Fibroblast of villous mesenchyme (primary cell): ENCODE data around the gene ZFAND3.

- CAGE, long polyA plus RNA = no peak
Measured at GRCh38 chr6:37433352-37434490, 700 bp downstream of the CMTR1 start.

GRCh38 chr6:37454607-37455164 lies 21.7 kb downstream of the CMTR1 start:
- CAGE, long polyA plus RNA = no peak

GRCh38 chr6:37481963-37482730 lies 17.5 kb downstream of the CCDC167 start:
- CAGE, long polyA plus RNA = no peak

DNA sequence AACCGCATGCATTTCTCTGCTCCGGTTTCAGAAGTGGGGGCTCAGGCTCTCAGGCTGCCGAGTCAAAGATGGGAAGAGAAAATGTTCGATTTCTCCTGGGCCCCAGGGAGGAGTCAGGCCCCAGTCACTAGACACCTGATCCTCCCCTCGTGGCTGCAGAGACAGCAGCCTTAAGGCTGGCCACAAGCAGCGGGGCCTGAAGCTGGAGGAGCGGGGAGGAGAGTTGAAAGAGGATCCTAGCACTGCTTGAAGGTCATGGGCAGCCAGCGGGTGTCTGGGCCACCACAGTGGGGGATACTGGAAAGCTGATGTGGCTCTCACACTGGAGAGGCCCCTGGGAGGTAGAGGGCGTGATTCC lies 42.2 kb upstream of the ZFAND3 start:
- CAGE, long polyA plus RNA = no peak

- CAGE, long polyA plus RNA = no peak
Measured at GRCh38 chr6:37799290-37799778, 20.2 kb upstream of the ZFAND3 start.

- CAGE, long polyA plus RNA = no peak
Measured at GRCh38 chr6:37819277-37820148, at the start of gene ZFAND3. Gene ZFAND3, plus strand, starts transcription at chr6:37819727.

DNA sequence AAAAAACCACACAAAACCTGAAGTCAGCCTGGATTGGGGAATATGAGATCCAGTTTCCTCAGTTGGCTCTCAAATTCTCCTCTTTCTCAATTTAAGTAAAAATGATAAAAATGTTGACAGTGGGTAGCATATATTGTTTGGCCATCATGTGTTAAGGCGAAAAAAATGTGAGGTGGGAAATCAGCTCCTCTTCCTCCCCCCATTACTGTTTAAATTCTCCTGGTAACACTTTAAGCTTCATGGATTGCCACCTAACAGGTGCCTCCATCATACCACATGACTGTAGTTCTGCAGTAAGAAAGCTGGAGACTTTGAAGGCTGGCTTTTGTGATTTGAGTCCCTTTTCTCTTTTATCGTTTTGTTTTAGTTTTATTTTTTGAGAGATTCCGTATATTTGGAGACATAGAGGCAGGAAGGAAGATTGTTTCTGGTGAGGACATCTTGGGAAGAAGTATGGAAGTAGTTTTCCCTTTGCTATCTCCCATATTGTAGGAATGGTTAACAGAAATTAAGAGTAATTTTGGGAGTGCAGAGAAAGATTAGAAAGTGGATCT lies 1.2 kb downstream of the ZFAND3 start:
- CAGE, long polyA plus RNA = no peak

DNA sequence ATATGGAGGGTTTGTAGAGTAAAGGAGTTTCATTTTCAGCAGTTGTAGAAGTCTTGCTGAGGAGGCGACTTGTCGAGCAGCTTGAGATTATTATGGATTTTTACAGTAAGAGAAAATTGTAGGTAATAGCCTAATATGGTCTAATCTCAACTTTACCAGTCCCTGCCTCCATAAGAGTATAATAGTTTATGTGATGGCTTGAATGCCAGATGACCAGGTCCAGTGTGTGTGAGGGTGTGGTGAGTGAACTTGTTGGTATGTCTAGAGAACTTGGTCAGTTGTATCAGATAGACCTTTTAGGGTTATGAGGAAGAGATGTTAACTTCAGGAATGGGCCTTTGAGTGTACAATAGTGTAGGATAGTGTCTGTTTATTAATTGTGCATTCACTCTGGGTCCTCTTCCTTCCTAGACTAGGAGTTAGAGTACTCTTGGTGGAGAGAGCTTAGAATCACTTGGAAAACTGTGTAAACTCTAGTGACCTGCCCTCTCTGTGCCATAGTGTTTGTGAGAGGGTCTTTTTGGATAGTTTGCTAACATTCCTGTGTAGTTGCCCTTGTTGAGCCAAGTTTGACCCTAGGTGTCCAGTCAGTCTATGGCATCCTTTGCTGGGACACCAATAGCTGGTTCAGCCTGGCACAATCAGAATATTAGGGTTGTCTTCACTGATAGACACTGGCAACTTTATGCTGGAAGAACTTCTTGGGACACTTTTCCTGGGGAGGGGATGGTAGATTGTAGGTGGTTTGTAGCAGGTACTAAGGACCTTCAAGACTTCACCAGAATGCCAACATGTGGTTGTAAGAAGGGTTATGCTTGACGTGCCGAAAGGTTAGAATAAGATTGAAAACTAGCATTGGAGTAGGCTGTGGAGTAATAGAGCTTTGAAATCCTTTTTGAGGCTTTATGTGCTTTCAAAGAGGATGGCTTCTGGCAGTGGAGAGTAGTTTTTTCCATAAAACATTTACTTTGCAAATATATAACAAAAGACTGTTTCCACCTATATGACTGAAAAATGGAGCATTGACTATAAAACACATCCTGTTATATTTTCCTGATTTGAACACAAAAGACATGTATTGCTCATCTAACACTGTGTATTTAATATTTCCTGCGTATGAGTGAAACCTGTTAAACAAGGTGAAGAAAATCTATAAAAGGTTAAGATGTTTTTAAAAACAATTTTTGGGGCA lies 38.5 kb downstream of the ZFAND3 start:
- CAGE, long polyA plus RNA = no peak

GRCh38 chr6:37931276-37932206 lies 112.0 kb downstream of the ZFAND3 start:
- CAGE, long polyA plus RNA = no peak

DNA sequence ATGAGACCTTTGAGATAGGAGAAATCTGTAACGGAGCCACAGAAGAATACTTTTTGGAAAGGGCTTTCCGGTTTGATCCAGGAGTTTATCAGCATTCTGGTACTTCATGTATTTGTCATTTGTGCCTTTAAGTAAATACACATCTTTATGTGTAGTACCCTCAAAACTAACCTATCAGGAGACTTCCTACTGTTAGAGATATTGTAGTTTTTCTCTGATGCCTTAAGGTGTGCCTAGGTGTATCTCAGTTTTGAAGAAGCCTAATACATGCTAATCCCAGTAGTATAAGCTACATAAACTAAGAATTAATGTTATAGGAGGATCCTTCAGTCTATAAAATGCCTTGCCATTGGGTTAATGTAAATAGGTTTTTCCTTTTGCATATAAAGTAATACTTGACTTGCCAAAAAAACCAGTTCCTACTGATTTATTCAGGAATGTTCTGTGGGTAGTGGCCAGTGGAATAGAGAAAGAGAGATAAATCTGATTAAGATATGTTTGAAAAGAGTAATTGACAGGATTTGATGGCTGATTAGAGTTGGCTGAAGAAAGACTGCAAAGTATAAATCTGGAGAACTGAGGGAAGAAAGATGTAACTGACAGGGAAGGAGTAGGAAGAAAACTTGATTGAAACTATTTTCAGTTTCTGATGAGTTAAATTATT lies 273.4 kb downstream of the ZFAND3 start:
- CAGE, long polyA plus RNA = no peak

- CAGE, long polyA plus RNA = no peak
Measured at GRCh38 chr6:38169747-38170855, 350.6 kb downstream of the ZFAND3 start.

GRCh38 chr6:38264281-38265003 lies 375.3 kb downstream of the BTBD9 start:
- CAGE, long polyA plus RNA = no peak

DNA sequence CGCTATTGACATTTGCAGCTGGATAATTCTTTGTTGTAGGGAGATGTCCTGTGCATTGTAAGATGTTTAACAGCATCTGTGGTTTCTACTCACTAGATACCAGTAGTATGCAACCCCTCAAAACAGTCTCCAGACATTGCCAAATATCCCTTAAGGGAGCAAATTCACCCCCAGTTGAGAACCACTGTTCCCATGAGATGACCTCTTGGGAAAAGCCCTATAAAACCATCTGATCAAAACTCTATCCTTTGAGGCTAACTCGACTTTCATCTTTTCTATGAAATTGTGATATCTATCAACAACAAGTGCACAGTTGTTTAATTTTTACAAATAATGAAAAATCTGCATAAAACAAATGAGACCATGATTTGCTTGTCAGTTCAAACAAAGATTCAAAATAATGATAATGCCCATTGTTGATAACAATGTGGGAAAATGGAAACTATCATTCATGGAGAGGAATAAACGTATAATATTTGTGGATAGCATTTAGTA lies 74.4 kb downstream of the BTBD9 start:
- CAGE, long polyA plus RNA = no peak

- CAGE, long polyA plus RNA = no peak
Measured at GRCh38 chr6:38603950-38604517, 35.7 kb downstream of the BTBD9 start.

- CAGE, long polyA plus RNA = no peak
Measured at GRCh38 chr6:38713509-38714263, 1.4 kb upstream of the DNAH8 start.

DNA sequence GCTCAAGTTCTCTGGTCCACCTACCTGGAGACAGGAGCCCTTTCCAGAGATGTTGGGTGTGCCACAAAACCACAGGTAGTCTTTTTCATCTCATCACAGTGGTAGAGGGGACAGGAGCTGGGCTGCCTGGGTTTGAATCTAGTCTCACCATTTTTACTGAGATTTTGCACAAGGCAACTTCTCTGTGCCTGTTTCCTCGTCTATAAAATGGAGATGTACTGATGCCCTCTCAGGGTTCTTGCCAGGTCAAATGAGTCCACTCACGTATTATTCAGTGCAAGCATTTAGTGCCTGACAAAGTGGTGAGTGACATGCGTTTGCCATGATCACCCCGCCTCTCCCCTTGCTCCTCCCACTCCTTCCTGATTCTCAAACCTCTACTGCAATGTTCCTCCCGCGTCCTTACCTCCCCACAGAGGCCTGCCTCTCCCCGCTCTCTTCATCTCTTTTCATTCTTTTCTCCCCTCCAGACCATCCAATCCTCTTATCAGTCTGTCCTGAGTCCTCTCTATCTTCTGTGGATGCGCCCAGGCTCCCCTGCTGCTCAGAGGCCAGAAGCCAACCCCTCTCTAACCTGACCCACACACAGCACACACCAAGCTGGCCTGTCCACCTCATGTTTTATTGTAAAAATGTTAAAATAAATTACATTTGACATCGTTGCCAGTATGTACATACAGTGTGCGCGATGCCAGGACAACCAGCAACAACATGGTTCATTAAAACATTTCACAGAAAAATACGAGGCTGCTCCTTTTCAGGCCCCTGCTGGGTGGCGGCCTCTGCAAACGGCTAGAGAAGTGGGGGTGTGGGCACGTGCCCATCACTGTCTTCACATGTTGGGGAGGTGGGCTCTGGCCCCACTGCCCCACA lies 40.7 kb downstream of the KCNK5 start:
- CAGE, long polyA plus RNA = no peak

- CAGE, long polyA plus RNA = no peak
Measured at GRCh38 chr6:39209231-39210093, 19.8 kb downstream of the KCNK5 start.

GRCh38 chr6:39239414-39240270 lies 10.4 kb upstream of the KCNK5 start:
- CAGE, long polyA plus RNA = no peak

- CAGE, long polyA plus RNA = no peak
Measured at GRCh38 chr6:39281117-39281907, 32.9 kb downstream of the KCNK17 start.

DNA sequence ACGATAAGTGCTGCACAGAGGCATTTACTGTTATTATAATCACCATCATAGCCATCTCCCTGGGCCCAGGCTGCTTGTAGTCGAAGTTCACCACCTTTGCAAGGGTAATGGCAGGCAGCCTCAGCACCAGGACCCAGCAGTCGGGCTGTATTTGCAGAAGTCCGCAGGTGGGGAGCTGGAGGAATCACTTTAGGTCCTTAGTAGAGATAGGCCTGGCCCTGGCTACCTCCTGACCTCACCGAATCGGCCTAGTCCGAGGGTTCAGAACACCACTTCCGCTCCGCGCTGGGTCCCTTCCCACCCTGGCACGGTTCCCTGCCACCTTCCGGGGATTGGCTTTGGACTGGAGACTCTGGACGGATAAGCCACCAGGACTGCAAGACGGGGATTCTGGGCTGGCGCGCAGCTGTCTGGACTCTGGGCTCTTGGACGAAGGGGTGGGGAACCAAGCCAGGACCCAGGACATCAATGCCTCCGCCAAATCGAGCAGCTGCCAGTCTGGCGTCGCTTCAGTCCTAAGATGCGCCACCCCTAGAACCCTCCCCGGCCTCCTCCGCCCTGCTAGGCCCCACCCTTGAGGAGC lies 1.4 kb downstream of the KCNK17 start:
- CAGE, long polyA plus RNA = no peak